Vein endothelial cell (primary cell): ENCODE measurements around a stretch of chr9.

- CAGE, long polyA plus RNA = no peak
Observed at GRCh38 chr9:129460426-129461382, 160.2 kb downstream of the C9orf50 start.

- CAGE, long polyA plus RNA = no peak
Observed at GRCh38 chr9:129488280-129488460, 132.7 kb downstream of the C9orf50 start.

DNA sequence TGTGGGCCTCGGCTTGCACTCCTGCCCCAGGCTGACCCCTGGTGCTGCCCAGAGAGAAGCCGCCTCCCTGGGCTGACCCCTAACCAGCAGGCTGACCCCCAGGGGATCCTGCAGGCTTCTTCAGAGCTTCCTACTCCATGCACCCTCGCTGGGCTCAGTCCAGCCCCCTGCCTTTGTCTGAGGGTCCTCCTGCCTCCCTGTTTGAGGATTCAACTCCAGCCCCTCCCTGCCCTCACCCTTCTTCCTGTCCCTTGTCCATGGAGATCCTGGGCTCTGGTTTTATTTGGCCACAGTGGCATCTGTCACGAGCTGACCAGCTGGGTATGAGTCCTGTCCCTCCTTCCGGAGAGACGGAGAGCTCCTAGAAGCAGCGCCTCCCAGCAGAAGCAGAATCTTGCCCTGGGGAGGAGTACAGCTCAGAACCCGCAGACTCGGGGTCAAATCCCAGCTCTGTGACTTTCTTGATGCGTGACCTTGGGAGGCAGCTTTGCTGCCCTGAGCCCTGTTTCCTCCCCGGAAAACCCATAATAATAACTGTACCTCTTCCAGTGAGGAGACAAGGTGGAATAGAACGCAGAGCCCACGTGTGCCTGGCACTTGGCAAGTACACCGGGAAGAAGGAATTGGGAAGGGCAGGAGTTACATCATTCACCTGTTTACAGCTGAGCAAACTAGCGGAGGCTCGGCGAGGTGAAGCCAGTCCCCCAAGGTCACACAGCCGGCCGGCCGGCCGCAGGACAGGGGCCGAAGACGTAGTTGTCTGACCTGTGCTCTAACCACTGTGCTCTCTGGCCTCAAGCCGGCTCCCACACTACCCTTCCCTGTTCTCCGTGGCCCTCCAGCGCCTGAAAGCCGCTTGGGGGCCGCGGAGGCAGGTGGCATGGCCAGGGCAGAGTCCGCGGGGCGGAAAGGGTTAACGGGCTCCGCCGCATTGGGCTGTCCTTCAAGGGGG lies 125.5 kb downstream of the C9orf50 start:
- CAGE, long polyA plus RNA = no peak

GRCh38 chr9:129596513-129597718 lies 24.0 kb downstream of the C9orf50 start:
- CAGE, long polyA plus RNA = no peak

GRCh38 chr9:129611045-129611463 lies 9.8 kb downstream of the C9orf50 start:
- CAGE, long polyA plus RNA = no peak

- CAGE, long polyA plus RNA = no peak
Observed at GRCh38 chr9:129626662-129627393, 865 bp downstream of the NTMT1 start.

- CAGE, long polyA plus RNA = no peak
Observed at GRCh38 chr9:129664542-129665116, 818 bp upstream of the PRRX2 start.

- CAGE, long polyA plus RNA = no peak
Observed at GRCh38 chr9:129697622-129698242, 32.3 kb downstream of the PRRX2 start.

- CAGE, long polyA plus RNA = no peak
Observed at GRCh38 chr9:129805672-129806464, 2.9 kb downstream of the TOR1B start.

- CAGE, long polyA plus RNA = no peak
Observed at GRCh38 chr9:129815091-129815688, 8.7 kb downstream of the TOR1A start.

- CAGE, long polyA plus RNA = no peak
Observed at GRCh38 chr9:129836223-129836893, 1.1 kb downstream of the USP20 start.

- CAGE, long polyA plus RNA = no peak
Observed at GRCh38 chr9:129891437-129892213, 56.4 kb downstream of the USP20 start.

GRCh38 chr9:130010002-130011038 lies 32.7 kb downstream of the FNBP1 start:
- CAGE, long polyA plus RNA = no peak

DNA sequence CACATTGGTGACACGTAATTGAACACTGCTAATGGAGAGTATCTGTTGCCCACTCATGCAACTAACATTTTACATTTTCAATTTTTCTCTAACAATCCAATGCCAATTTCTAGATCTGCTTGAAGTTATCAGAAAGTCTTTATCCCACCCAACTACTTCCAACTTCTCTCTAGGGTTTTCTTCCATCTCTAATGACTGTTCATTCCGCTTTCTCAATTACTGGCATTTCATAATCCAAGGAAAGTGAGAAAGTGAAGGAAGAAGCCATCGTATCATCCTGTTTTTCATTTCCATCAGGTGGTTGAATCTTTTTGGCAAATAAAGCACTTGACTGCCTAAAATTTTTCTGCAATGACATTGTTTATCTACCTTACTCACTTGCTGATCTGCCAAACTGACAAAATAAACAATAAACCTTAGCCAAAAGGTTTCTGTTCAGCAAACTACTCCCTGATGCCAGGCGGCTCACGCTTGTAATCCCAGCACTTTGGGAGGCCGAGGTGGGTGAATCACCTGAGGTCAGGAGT lies 18.5 kb downstream of the FNBP1 start:
- CAGE, long polyA plus RNA = no peak

- CAGE, long polyA plus RNA = no peak
Observed at GRCh38 chr9:130054123-130054887, 599 bp downstream of the GPR107 start.

- CAGE, long polyA plus RNA = no peak
Observed at GRCh38 chr9:130111709-130112143, 58.0 kb downstream of the GPR107 start.

DNA sequence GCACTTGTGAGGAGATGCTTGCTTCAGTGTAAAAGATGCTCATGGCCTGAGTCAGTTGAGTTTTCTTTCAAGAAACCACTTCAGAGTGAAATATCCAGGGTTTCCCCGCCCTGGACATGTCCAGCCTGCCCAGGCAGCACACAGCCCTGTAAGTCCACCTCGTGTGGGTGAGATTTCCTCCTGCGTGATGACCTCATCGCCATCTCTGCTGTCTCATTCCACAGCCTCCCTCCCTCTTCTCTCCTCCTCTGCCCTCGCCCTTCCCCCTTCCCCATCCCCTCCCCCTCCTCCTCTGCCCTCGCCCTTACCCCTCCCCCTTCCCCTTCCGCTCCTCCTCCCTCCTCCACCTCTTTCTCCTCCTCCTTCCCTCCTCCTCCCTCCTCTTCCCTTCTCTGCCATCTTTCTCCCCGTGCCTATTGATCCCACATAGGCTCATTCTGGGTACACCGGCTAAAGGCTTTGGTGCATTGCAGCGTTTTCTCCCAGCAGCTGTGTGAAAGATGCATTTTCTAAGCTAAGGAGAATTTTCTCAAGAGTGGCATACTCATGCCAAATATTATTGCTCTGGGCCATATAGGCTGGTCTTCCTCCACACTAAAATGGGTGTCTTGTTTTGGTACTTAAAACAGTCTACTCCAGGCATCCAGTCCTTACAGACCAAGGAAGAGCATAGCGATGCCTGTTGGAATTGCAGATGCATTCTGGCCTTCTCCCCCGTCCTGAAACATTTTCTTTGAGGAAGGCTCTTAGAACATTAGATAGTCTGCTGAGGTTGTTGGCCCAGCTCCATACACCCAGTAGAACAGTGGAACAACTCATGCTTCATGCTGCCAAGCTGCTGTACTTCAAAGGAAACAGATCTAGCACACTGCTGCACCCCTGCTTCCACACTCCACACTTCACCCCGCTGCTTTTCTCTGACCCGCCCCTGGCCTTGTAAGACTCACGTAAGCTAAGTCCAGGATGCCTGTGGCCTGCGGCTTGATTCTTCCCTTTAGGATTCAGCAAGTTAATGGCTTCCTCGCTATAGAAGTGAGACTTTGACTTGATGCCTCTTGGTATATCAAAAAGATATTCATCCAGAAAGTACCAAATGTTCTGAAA lies 33.7 kb upstream of the NCS1 start:
- CAGE, long polyA plus RNA = no peak

- CAGE, long polyA plus RNA = no peak
Observed at GRCh38 chr9:130140505-130141127, 31.6 kb upstream of the NCS1 start.

DNA sequence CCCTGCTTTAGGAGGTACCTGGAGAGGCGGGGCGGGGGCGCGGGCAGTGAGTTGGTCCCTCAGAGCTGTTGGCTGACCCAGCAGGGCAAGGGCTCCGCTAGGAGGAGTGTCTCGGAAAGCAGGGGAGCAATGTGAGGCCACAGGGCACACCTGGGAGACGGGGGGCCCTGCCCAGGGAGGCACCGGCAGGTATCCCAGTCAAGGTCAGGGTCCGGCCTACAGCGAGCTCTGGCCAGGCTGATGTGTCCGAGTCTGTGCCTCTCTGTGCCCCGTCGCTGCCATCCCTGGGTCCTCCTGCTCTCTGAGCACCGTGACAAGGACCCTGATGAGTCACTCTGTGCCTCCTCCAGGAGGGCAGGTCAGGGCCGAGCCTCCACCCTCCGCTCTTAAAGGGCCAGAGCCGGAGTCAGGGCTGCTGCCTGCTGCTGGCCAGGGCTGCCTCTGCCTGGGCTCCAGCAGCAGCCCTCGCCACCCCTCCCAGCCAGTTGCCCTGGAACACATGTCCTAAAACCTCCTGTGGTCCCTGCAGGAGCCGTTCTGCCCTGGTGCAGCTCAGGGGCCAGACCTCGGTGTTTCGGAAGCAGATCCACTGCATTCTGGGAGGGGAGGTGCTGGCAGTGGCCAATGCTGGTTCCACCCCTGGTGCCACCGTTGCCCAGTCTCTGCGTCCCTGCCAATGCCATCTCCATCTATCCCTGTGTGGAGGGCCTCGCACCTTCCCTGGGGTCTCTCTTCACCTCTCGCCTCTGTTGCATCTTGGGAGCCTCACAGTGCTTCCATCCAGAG lies 15.0 kb downstream of the NCS1 start:
- CAGE, long polyA plus RNA = no peak

GRCh38 chr9:130193307-130193977 lies 21.2 kb downstream of the NCS1 start:
- CAGE, long polyA plus RNA = no peak